Hematopoietic multipotent progenitor cell (in vitro differentiated cells): ENCODE measurements around the genes GATAD2B, TPM3 and CFAP141.

GRCh38 chr1:153823578-153823777, 48.3 kb downstream of the SLC27A3 start:
- CAGE, long polyA plus RNA, result no peak

DNA sequence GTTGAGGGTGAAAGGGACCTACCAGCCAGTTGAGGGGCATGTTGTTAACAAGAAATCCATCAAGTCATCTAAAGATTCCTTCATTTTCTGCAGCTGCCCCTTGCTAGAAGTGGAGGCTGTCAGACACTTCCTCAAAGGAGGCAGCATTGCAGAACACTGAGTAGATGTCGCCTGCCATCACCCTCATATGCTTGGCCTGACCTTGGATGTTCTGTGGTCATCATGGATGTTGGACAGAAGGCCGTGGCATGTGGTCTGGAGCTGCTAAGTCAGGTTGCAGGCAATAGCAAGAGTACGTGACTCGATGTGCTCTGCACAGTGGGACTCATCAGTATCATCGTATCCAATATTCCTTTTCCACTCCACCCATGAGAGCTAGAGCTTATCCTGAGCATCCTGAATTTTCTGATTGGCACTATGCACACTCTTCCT, 70.6 kb downstream of the GATAD2B start:
- CAGE, long polyA plus RNA, result no peak

- CAGE, long polyA plus RNA, result no peak
Observed at GRCh38 chr1:153902463-153902888, 20.3 kb downstream of the GATAD2B start.

DNA sequence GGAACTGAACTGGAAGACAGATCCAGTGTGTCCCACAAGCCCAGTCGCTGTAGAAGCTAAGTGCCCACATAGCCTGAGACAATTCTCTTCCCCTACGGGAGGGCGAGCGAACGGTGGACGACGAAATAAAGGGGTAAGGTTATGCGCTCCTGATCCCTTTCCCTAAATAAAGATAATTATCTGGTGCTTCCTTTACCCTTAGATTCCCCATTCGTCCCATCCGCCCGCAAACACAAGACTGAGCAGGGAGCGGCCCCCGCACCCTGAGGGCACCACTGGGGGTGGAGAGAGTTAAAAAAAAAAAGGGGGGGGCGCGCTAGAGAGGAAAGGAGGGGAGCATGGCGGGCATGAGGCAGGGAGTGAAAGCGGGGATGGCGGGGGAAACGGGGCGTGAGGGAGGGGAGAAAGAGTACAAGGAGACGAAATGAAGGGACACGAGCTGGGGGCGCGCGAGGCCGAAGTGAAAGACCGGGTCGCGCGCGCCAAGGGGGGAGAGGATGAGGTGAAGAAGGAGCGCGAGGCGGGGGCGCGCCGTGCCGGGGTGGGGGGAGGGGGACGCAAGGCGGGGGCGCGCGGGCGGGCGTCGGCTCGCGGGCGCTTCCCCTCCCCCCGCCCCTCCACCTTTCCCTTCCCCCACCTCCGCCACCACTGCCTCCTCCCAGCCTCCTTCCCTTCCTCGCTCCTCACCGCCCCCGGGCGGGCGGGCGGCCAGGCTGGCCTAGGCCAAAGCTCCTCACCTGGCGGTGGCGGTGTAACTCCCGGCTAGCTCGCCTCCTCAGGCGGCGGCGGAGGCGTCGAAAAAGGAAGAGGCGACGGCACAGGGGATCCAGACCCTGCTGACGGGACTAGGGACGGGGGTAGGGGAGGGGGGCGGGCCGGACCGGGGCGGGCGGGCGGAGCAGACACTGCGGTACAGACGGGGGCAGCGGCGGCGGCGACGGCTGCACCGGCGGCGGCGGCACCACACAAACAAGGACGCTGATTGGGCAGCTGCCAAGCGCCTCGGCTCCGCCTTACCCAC, at the start of gene GATAD2B:
Gene GATAD2B (minus strand): TSS at position 977 of the 1,021 bp plus-strand sequence.
- CAGE, long polyA plus RNA, result start-site peak on the minus strand centred at position 781 of the sequence, 61 bp wide, 48 reads

DNA sequence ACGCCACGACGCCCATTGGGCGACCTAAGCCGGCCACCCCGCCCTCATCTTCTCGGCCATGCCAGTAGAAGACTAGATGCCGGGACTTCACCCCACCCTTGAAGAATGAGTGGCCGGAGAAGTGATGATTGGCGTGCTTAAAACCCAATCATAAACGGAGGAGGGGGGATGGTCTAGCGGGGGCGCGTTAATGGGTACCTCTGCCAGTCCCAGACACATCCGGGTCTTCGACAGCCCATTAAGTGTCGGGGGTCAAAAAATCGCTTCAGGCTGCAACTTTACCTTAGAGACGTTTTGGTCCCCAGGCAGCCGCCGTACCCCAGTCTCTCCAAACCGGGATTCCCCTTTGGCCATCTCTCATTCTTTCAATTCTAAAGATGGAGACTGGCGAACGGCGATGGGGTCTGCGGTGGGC, 252 bp upstream of the GATAD2B start:
- CAGE, long polyA plus RNA, result no peak

GRCh38 chr1:153940349-153940808, 6.1 kb downstream of the DENND4B start:
- CAGE, long polyA plus RNA, result start-site peak on the plus strand at chr1:153940440-153940606, 13 reads

GRCh38 chr1:153944957-153945722, 1.4 kb downstream of the DENND4B start:
- CAGE, long polyA plus RNA, result no peak

GRCh38 chr1:153968088-153968412, 348 bp downstream of the CREB3L4 start:
- CAGE, long polyA plus RNA, result no peak

GRCh38 chr1:154191813-154192467, at the start of gene TPM3:
Gene TPM3 (minus strand): TSS chr1:154192100.
- CAGE, long polyA plus RNA, result no peak

- CAGE, long polyA plus RNA, result no peak
Observed at GRCh38 chr1:154205851-154206909, at the start of gene CFAP141. Gene CFAP141 (minus strand): TSS chr1:154206333.

GRCh38 chr1:154219470-154219989, 860 bp downstream of the C1orf43 start:
- CAGE, long polyA plus RNA, result no peak

DNA sequence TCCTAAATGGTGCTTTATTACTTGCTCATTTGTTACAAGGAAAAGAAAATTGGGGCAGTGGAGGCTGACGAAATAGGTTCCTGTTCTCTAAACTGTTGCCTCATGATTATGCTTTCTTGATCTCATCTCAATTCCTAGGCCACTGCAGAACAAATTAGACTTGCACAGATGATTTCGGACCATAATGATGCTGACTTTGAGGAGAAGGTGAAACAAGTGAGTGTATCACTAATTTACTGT, 6.3 kb downstream of the UBAP2L start:
- CAGE, long polyA plus RNA, result no peak

DNA sequence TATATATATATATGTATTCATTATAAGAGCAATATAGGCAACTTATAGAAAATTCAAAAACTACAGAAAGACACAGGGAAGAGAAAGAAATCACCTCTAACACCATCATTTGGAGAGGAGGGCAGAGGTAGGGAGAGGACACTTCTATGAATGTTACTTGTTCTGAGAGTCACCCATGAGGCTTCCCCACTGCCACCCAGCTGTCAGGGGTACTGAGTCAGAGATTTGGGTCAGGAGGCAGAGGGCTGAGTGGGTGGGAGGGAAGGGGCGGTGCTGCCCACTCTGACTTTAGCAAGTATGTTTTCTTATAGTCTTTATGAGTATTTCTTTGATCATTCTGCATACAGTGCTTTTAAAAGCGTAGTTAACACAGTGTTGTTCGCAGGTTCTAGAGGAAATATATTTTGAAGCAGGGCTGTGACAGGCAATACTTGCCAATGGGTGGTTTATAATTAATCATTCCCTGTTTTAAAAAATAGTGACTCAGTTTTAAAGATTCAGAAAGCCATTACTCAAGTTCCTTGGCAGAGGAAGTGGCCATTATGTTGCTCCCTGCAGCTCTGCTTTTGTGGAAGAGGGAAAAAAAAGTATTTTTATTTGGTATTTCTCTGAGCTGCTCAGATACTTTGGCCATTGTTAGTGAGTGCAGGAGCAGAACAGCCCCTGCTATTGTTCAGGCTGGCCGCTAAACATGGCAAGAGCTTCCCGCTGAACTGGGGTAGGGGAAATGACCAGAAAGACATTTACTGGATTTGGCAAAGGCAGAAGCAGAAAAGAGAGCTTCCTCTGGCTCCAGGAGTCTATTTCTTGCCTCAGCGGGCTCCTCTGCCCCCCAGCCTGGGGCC, 18.4 kb downstream of the IL6R start:
- CAGE, long polyA plus RNA, result no peak

DNA sequence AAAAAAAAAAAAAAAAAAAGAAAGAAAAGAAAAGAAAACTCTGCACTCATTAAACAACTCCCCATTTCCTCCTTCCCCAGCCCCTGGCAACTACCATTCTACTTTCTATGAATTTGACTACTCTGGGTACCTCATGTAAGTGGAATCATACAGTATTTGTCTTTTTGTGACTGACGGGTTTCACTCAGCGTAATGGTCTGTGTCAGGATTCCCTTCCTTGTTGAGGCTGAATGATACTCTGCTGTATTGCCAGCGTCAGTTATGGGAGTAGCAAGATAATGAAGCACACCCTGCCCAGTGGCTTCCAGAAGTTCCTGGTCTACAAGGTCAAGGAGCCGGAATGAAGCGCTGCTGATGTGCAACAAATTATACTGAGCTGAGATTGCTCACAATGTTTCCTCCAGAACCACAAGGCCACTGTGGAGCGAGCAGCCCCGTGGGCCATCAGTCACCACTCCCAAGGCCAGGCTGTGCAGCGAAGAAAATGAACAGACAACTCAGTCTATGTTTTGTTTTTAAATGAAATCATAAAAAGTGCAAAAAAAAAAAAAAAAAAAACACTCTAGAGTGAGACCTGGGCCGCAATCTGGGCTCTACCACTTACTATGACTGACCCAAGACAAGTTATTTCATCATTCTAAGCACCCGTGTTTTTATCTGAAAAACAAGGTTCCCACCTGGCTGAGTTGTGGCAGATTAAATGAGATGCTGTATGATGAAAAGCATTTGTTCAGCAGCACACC, 24.0 kb upstream of the TDRD10 start:
- CAGE, long polyA plus RNA, result no peak

DNA sequence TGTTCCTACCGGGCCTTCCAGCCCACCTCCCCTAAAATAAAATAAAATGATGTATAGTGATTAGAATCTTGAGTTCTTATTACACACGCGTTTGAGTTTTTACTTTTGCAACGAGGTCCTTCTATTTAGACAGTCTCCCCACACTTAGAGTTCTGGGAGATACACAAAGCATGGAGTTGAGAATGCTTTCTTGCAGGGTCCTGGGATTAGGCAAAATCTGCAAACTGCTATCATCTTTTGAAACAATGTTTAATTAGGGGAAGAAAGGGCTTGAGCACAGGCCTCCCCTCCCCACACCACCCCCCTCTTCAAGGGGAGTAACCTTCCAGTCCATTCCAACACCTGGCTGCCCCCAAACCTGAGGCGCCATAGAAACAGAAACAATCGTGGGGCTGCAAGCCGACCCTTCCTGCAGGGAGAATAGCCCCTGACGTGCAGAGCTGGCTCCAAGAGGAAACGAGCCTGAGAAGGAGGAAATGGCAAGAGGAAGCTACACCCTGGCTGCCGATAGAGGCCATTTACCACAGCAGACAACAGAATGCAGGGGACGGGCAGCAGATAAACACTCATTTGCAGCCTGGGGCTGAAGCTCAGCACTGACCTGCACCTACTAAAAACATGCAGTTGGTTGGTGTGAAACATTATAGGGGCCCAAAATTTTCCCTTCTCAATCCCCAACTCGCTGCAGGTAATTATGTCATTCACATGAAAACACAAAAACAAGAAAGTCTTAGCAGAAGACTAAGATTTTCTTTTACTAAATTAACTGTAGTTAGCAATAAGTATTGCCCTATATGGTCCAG, 8.8 kb upstream of the TDRD10 start:
- CAGE, long polyA plus RNA, result no peak

DNA sequence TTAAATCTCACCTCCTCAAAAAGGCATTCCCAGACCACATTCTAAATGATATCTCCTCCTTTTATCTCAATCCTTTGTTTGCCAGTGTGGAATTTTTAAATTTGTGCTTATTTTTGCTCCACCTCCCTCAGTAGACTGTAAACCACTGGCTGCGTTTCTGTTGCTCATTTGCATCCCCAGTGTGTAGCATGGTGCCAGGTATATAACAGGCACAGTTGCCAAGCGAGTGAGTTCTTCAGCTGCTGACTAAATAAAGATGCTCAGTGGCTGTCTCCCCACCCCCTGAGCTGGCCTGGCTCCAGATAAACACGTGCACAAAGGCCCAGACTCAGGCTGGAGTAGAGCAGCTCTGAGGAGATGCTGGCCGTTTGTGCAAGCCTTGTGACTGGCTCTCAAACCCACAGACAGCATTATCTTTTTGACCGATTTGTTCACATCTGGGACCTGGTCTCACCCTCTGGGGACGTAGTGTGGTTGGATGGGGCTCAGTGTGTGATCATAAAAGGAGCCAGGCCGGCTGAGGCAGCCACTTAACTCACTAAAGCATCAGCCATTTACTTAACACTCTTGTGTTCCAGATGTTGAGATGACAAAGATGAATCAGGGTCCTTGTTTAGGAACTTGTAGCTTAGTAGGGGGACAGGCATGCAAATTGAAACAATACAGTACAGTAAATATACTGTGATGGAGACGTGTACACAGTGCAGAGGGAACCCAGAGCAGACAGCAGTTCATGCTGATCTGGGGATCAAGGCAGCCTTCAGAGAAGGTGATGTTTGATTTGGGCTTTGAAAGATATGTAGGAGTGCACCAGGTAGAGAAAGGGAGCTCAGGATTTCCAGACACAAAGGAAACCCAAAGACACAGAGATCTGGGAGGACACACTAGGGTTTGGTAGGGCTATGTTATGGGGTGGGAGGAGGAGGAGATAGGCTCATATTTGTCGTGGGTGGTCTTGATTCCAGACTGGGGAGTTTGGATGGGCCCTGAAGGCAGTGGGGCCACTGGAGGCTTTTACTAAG, 7.3 kb downstream of the CHRNB2 start:
- CAGE, long polyA plus RNA, result no peak

- CAGE, long polyA plus RNA, result no peak
Observed at GRCh38 chr1:154590240-154590476, 17.8 kb downstream of the ADAR start.

DNA sequence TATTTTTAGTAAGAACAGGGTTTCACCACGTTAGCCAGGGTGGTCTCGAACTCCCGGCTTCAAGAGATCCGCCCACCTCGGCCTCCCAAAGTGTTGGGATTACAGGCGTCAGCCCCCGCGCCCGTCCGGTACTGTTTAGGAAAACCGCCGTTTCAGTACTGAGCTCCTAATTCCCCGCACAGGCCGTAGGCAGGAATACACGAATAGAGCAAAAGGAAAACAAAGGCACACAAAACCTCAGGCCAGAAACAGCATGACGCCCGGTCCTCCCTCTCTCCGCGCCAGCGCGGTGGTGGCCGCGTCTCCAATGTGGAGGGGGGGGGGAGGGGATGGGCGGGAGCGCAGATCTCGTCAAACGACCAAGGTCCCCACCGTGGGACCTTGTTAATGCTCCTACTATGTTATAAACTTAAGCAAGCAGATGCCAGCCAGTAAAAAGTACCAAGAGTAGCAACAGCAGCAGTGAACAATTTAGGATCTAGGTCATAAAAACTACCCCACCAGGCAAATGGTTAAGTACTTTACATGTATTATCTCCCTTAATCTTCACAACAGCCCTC, 609 bp upstream of the ADAR start:
- CAGE, long polyA plus RNA, result no peak

GRCh38 chr1:154865187-154865921, 4.7 kb downstream of the KCNN3 start:
- CAGE, long polyA plus RNA, result no peak

- CAGE, long polyA plus RNA, result no peak
Observed at GRCh38 chr1:154941277-154941856, 4.8 kb upstream of the PMVK start.